GM19239 (cell line): ENCODE measurements around a stretch of chr5.

- RRBS, result no CpG with 5 or more reads among the region's 32 CpGs
These were observed 1.1 kb downstream of the PRR7 start for GRCh38 chr5:177447488-177448371.

DNA sequence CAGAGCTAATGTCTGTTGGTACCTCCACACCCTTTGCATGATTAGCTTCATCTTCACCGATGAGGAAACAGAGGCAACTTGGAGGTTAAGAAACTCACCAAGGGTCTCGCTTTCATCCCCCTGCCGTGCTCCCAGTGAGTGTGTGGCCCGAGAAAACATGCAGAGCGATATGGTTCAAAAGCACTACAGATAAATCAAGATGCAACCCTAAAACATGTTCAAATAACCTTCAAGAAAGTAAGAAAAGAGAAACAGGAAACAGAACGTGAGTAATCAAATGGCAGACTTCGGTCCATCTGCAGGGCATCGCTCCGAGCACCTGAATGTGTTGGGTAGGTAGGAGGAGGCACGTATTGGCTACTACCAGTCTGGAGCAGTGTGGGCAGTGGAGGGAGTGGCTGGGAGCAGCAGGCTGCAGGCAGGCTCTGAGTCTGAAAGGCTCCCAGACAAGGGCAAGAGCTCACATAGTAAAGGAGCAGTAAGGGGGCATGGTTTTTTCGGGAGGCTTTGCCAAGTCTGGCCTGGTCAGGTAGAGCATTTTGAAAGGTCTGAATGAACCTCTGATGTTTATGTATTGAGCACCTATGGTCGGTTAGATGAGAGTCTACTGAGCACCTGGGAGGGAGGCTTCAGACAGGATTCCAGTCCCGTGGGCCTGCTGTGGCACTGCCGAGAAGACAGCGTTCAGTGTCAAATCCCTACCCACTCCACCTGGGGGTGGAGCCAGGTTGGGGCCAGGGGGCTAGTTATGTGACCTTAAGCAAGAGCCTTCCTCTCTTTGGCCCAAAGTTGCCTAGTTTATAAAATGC is 5.5 kb downstream of the PRR7 start:
- RRBS, result no CpG with 5 or more reads among the region's 15 CpGs

- RRBS, result under 1% methylated on average over 8 of the region's 22 CpGs
These were observed 7.7 kb downstream of the PRR7 start for GRCh38 chr5:177454360-177454605.

DNA sequence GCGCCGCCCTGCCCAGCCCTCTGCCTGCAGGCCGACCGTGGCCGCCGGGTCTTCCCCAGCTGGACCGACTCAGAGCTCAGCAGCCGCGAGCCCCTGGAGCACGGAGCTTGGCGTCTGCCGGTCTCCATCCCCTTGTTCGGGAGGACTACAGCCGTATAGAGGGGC is 9.2 kb downstream of the PRR7 start:
- RRBS, result under 1% methylated on average over 12 of the region's 14 CpGs

GRCh38 chr5:177476275-177477269 is 3.1 kb upstream of the DBN1 start:
- RRBS, result no CpG with 5 or more reads among the region's 22 CpGs

DNA sequence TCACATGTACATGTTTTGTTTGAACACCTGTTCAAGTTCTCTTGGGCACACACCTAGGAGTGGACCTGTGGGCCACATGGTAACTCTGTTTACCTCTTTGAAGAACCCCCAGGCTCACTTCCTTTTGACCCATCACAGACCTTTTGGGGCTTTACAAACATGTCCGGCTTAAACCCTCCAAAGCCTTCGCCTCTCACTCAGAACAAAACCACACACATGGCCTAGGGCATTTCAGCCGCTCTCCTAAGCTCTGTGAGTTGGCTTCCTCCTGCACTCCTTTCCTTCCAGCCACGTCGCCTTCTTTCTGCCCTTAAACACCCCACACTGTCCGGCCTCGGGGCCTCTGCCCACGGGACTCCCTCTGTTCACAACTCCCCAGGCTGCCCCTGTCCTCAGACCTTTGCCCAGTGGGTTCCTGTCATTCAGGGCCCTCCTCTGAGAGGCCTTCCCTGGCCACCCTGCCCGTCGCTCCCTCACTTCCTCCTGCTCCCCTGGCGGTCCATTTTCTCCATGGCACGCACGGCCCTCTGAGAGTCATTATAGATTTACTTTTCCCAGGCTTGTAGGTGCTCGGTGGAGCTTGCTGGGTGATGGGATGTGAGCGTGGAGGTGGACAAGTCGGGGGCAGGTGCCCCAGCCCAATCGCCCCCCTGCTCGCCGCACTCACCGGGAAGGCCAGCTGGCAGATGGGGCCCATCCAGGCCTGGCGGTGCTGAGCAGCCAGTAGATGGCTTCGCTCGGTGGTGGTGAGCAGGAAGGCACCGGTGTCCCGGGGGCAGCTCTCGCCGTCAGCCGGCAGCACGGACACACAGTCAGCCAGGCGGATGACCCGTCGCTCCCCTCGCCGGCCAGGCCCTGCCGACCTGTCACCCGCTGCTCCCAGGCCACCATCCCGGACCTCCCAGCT is 1.8 kb downstream of the DOK3 start:
- RRBS, result 3% methylated on average over 14 of the region's 37 CpGs

GRCh38 chr5:177511252-177511573 is 1.6 kb upstream of the DOK3 start:
- RRBS, result no CpG with 5 or more reads among the region's 5 CpGs

- RRBS, result 97% methylated on average over 4 of the region's 20 CpGs
These were observed 2.8 kb upstream of the DOK3 start for GRCh38 chr5:177512276-177512905.

DNA sequence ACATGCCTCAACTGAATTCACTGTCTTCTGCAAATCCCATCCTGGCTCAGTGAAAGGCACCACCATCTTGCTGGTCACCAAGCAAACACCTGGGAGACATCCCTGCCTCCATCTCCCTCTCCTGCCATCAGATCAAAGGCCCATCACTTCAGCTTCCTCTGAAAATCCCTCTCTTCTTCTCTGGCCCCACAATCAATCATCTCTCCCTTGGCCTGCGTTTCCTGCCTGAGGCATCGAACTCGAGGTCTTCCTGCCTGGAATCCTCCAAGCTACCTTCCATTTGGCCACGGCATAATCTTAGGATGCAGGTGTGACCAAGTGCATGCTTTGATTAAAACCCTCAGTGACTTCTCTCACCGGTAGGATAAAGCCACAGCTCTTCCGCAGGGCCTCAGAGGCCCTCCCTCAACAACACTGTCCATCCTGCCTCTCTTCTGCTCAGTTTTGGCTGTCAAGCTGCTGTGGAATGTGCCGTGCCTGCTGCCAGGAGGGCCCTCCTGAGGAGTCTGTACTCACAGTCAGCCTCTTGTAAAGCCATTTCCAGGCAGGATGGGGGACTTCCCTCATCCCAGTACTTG is 13.6 kb upstream of the DDX41 start:
- RRBS, result no CpG with 5 or more reads among the region's 7 CpGs

- RRBS, result no CpG with 5 or more reads among the region's 11 CpGs
These were observed 38.3 kb downstream of the B4GALT7 start for GRCh38 chr5:177638077-177638746.

- RRBS, result no CpG with 5 or more reads among the region's 5 CpGs
These were observed 93.8 kb downstream of the B4GALT7 start for GRCh38 chr5:177693813-177694132.

DNA sequence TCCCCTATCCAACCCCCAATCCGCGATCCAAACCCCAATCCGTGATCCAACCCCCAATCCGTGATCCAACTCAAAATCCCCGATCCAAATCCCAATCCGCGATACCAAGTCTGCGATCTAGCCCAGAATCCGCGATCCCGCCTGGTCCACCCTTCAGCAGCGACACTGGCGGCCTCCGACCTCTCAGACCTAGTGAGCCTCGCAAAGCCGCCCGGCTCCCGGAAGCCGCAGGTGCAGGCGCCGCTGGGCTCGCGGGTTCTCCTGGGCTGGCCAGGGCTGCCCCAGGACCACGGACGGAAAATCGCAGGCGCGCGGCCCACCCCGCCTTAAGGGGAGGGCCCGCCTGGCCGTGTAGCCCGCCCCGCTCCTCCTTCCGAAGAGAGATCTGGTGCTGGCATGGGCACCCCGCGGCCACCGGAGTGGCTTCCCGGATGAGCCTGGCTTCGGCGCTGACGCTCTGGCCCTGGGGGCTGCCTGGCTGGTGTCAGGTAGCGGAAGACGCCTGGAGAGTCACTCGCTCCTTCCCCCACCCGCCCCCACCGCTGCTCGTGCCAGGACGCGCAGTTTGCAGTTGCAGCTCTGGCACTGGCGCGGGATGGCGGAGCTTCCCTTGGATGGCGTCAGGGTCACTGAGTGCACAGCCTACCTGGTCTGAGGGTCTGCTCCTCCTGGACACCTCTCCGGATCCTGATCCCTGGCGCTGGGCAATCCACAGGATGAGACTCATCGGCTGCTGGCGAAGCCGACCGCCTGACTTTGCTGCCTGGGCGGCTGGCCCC is 182.9 kb downstream of the B4GALT7 start:
- RRBS, result no CpG with 5 or more reads among the region's 61 CpGs

DNA sequence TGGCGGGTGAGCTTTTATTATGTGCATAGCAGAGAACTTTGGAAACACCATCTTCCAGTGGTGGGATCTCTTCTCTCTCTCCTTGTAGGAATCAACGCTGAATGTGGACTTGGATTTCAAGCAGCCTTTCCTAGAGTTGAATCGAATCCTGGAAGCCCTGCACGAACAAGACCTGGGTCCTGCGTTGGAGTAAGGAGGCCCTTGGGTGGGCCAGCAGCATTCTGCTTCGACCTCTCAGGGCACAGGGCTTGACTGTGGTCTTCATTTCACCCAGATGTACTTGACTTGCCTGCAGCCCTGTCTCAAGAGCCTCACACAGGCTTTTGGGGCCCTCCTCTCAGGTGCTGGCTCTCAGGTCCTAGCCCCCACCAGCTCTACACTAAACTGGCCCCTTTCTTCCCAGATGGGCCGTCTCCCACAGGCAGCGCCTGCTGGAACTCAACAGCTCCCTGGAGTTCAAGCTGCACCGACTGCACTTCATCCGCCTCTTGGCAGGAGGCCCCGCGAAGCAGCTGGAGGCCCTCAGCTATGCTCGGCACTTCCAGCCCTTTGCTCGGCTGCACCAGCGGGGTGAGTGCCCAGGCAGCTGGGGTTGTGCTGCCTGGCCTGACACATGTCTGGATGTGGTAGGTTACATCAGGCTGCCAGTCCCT is 10.0 kb downstream of the NHP2 start:
- RRBS, result no CpG with 5 or more reads among the region's 15 CpGs

GRCh38 chr5:178203753-178204214 is 549 bp upstream of the HNRNPAB start:
- RRBS, result no CpG with 5 or more reads among the region's 24 CpGs

DNA sequence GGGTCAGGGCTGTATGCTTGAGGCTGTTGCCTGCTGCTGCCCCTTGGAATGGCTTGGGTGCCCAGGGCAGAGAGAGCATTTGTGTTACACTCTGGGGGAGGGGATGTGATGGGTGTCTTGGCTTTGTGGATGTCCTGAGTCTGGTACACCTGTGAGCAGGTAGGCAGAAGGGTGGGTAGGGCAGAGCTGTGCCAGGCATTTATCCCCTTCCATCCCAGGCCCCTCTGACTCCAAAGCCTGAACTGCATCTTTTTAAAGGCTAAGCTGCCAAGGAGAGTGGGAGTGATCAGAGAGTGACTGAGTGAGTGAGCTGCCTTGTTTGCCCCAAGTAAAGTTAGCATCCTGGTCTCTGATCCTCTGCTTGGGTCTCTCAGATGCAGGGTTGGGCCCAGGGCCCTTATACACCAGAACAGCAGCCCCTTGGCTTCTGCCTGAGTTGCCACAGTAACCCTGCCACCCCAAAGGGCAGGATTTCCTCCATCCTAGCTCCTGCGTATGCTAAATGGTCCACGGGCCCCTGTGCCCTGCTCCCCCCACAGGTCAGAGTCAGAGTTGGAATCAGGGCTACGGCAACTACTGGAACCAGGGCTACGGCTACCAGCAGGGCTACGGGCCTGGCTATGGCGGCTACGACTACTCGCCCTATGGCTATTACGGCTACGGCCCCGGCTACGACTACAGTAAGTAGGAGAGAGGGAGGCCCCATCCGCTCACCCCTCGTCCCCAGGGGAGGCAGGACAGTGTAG is 5.4 kb downstream of the HNRNPAB start:
- RRBS, result no CpG with 5 or more reads among the region's 14 CpGs

GRCh38 chr5:178230670-178231820 is 1.6 kb downstream of the PHYKPL start:
- RRBS, result no CpG with 5 or more reads among the region's 19 CpGs

GRCh38 chr5:178236516-178237229 is 4.1 kb upstream of the PHYKPL start:
- RRBS, result no CpG with 5 or more reads among the region's 10 CpGs

GRCh38 chr5:178546265-178547132 is 43.7 kb downstream of the COL23A1 start:
- RRBS, result no CpG with 5 or more reads among the region's 20 CpGs

DNA sequence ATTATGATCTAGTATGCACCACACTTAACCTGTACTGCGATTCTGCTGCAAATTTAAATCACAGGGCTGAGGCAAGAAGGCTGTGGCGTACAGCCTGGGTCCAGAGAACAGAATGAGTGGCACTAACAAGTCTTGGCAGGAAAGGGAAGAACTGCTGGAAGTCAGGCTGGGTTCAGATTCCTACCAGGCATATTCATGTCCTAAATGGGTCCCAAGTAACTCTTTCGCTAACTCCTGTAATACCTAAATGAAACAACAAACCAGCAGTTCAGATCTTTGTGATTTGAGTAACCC is 853 bp upstream of the COL23A1 start:
- RRBS, result no CpG with 5 or more reads among the region's 3 CpGs

- RRBS, result no CpG with 5 or more reads among the region's 14 CpGs
These were observed 53.8 kb downstream of the ZNF354C start for GRCh38 chr5:179113744-179114699.